ENCODE measurements around a stretch of chr17.

- PRO-cap = no peak
Measured at GRCh38 chr17:3687791-3688382, 8.1 kb downstream of the P2RX5 start.

DNA sequence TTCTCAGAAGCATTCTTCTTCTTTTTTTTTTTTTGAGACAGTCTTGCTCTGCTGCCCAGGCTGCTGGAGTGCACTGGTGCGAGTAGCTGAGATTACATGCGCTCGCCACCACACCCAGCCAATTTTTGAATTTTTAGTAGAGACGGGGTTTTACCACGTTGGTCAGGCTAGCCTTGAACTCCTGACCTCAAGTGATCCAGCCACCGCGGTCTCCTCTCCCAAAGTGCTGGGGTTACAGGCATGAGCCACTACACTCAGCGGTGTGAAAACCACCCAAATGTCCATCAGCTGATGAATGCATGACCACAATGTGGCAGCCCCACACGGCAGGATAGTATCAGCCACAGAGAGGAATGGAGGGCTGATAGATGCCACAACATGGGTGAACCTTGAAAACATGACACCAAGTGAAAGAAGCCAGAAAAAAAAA, 2.1 kb downstream of the P2RX5 start:
- PRO-cap = no peak

DNA sequence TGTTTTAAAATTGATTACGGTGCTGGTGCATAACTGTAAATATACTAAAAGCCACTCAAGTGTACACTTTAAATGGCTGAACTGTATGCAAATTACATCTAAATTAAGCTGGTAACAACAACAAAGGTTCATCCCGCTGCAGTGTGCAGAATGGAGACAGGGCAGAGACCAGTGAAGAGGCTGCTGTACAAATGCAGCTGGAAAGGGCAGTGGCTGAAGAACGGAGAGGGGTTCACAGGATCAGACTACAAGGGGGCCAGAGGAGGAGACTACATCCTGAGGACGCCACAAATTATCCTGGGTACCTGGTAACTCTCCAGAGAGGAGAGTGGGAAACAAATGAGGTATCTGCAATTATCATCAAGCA, 9.1 kb upstream of the ITGAE start:
- PRO-cap = no peak

DNA sequence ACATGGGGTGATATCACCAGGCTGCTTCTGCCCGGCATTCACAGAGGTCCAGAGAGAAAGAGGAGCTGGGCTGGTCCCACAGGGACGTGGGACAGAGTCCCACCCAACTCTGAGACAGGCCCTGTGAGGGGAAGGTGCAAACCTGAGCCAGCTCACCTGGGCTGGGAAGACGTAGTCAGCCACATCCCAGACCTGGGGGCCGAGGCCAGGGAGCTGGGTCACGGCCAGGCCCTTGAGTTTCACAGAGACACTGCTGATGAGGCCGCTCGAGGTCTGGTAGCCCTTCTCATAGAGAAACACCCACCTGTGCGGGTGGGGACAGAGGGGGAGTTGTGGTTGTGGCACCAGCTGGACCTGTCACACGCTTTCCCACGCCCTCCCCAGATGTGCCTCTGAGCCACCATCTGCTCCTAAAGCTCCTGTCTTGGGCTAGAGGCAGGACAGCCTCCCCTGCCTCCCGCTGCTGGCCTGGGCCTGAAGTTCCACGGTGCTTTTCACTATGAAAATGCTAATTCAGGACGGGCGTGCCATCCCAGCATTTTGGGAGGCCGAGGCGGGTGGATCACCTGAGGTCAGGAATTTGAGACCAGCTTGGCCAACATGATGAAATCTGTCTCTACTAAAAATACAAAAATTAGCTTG, 11.1 kb downstream of the P2RX1 start:
- PRO-cap = no peak

GRCh38 chr17:3956328-3957665, 7.4 kb downstream of the ATP2A3 start:
- PRO-cap = no peak

- PRO-cap = no peak
Measured at GRCh38 chr17:3961292-3962438, 2.6 kb downstream of the ATP2A3 start.

DNA sequence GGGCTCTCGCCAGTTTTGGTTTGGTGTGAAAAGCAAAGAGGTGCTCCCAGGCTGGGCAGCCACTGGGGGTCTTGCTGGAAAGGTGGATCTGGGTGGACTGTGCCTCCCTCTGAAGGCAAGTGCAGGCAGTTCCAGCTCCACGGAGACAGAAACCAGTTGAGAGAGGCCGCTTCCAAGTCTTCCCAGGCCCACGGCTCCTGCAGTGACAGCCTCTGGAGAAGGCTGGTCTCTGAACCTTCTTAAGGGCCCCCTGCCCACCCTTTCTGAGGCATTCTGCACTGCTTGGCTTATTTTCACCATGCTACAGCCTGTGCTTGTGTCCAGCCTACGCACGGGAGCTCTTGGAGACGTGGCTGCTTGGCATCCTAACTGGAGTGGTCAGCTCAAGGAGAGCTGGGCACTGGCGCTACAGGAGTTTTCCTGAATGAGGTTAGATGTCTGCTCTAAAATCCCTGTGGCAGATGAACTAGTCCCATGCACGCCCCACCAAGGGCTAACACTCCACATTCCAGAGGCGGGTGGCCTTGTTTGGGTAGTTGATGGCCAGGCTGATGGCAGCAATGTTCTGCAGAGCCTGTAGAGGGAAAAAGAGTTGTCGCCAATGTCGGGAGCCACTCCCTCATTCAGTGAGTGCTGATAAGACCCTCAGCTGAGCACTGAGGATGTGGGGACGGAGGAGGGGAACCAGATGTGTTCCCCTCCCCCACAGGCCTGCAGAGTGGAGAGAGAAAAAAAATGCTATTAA, 42.3 kb upstream of the ATP2A3 start:
- PRO-cap = no peak

DNA sequence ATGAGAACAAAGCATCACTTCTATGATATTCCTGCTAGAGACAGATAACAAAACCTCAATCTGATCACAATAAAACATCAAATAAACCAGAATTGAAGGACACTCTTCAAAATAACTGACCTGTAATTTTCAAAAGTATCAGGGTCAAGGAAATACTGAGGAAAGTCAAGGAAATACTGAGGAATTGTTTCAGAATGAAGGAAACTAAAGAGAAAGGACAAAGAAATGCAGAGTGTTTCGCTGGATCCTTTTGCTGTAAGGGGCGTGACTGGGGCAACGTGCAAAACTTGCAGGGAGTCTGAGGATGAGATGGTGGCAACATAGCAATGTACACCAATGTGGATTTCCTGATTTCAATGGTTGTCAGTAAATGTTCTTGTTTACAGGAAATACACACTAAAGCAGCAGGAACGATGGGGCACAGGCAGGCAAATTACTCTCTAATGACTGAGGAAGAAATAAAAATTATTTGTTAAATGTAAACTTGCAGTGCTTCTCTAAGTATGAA, 34.5 kb downstream of the ZZEF1 start:
- PRO-cap = no peak

DNA sequence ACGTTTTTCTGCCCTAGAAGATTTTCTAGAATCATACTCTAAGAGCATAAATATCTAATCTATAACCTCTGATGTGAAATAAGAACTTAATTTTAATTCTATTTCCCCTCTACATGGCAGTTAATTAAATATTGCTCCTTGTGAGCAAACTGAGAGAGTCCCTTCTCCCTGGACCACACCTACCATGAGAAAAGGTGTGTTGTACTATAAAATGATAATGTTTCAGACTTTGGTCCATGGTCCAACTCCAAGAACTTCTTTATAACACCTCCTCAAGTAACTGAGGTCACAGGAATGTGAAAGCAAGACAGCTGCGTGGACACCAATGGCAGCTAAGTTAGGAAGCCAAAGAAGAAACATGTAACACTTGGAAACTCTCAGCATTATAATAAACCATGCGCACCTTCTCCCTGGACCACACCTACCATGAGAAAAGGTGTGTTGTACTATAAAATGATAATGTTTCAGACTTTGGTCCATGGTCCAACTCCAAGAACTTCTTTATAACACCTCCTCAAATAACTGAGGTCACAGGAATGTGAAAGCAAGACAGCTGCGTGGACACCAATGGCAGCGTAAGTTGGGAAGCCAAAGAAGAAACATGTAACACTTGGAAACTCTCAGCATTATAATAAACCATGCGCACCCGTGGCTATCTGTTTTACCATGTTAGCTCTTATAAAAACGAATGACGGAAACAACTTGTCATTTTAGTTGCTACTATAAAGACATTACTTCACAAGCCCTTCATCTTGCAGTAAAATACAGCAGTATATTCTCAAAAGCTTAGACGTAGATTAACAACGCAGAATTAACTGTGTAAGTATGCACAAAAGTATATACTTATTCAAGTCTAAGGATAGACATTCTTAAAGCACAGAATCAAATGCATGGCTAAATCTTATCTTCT, 3.8 kb downstream of the ZZEF1 start:
- PRO-cap = no peak

DNA sequence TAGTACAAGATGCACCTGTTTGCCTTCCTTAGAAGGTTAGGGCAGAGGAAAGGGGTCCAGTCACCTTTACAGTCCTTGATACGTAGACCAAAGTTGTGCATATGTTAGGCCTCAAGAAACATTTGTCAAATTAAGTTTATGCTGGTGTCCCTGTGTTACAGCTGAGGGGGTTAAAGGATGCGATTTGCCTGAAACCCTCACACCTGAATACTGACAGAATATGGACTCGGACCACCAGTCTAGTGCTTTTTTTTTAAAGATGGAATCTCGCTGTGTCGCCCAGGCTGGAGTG, 1.5 kb downstream of the CYB5D2 start:
- PRO-cap = no peak

DNA sequence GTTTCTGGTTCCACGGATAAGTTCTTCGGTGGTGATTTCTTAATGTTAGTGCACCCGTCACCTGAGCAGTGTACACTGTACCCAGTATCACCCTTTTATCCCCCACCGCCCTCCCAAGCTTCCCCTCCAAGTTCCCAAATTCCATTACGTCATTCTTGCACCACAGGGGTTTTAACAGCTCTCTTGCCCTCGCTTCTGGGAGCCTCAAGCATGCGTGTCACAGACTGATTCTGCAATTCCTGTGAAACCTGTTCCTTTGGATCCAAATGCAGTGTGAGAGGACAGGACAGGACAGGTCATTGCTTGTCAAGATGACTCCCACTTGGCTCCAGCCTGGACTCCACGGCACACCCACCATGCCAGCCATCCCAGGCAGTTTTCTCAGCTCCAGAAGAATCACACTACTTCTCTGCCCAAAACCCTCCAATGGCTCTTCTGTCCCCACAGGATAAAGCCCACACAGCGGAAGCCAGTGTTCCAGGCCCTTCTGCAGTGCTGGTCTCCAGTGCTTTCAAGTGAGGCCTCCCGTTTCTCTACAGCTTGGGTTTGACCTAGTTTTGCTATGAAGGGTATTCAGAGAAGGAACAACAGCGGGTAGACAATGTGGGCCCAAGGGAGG, 44.2 kb downstream of the CYB5D2 start:
- PRO-cap = no peak

GRCh38 chr17:4233553-4234086, 30.2 kb downstream of the ANKFY1 start:
- PRO-cap = no peak

GRCh38 chr17:4269652-4270610, 6.2 kb upstream of the ANKFY1 start:
- PRO-cap = no peak

DNA sequence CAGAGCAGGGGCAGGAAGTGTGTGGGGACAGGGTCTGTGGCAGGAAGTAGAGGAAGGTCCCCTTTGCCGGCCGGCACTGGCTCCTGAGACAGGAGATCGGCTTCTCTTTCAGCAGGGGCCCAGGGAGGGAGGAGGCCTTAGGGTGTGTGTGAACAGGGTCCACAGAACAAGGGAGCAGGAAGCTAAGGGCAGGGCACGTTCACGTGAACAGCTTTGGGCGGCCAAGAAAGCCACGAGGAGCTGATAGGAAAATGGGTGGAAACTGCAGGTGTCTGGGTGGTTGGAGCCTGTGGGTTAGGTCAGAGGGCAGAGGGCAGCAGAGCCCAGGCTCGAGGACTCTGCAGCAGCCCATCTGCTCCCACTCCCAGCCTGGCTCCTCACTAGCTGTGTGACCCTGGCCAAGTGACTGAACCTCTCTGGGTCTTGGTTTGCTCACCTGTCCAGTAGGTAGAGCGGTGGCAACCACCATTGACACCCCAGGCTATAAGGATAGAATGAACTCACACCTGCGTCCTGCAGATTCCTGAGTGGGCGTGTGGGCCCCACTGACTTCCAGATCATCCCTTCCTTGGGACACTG, 17.3 kb upstream of the SPNS2 start:
- PRO-cap = no peak

GRCh38 chr17:4514031-4514579, 15.4 kb downstream of the SPNS2 start:
- PRO-cap = no peak

DNA sequence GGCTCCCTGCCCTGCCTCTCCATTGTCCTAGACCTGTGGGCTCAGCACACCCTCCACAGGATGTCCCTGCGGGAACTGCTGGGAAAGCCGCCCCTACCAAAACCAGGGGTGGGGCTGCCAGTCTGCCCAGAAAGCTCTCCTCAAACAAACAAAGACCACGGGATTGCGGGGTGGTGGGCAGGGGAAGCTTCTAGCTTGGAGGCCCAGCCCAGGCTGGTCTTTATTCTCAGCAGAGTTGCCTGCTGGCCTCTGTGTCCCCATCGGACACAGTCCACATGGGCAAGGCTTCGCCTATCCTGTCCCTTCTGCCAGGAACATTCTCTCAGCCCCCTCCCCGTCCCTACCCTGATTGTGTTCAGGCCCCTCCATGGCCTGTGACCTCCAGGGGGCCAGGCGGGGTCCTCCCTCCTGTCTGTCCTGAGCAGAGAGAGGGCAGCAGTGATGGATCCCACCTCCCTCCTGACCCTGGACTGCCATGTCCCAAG, 20.9 kb downstream of the SPNS2 start:
- PRO-cap = no peak

DNA sequence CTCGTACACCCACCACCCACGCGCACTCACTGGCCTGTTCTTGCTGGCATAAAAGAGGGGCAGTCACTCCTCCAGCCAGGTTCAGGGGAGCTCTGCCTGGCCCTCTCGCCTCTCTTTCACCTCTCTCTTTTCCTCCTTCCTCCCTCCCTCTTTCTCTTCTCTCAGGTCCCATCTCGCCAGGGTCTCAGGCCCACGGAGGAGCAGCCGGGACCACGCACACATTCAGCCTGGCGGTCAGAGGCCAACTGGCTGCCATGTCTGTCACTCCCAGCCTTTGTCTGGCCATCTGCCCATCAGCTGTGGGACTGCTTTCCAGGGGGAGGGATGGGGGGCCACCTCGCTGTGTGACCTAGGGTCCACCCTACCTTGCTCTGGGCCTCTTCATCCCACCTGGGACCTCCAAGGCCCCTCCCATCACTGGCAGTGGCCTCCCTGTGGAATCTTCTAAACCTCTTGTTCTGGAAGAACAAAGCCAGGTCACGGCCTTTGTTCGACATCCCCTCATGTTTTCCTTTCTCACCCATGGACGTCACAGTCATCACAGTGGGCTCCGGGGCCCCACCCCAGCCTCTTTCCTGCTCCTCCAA, 23.8 kb downstream of the SPNS2 start:
- PRO-cap = no peak

DNA sequence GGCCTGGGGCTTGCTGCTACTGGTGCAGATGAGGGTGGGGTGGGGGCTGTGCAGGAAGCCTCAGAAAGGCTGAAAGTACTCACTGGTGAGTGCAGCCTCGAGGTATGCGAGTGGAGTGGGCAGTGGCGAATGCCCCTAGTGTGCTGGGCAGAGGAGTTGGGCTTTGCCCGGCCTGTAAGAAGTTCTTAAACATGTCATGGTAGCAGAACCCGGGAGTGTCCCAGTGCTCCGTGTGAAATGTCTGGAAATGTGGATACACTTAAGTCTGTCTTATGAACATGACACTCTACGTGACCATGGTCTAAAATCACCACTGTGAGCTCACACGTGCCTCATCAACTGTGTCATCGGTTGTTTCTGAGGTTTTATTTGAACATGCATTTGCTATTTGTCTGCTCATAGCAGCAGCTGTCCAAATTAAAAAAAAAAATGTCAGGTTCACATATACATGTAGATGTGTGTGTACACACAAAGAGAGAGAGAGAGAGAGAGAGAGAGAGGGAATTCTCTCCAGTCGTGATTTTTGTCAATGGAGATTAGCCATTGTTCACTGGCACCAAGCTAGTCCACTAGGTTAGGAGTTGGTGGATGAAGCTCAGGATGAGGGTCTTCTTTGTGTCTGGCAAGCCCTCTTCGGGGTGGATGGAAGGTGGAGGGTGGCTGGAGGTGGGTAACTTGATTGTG, 1.9 kb downstream of the SMTNL2 start:
- PRO-cap = no peak

GRCh38 chr17:4598014-4598733, 13.8 kb downstream of the SMTNL2 start:
- PRO-cap = no peak

GRCh38 chr17:4638709-4639369, 2.6 kb downstream of the ALOX15 start:
- PRO-cap = no peak

Data from pulmonary artery (tissue), 1 donor.